GM23248 (cell line): ENCODE measurements around a stretch of chr13.

- RAMPAGE, long total RNA, result no peak
Observed at GRCh38 chr13:73059465-73059976, 716 bp downstream of the KLF5 start.

DNA sequence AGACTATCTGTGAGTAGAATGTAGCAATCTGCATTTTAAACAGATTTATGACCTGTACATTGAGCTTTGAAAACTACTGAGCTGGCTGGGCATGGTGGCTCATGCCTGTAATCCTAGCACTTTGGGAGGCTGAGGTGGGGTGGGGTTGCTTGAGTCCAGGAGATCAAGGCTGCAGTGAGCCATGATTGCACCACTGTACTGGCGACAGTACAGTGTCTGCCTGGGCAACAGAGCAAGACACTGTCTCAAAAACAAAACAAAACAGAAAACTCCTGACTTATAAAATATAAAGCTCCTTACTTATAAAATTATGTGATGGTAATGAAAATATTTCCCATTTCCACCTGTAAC, 235.3 kb downstream of the KLF5 start:
- RAMPAGE, long total RNA, result no peak

DNA sequence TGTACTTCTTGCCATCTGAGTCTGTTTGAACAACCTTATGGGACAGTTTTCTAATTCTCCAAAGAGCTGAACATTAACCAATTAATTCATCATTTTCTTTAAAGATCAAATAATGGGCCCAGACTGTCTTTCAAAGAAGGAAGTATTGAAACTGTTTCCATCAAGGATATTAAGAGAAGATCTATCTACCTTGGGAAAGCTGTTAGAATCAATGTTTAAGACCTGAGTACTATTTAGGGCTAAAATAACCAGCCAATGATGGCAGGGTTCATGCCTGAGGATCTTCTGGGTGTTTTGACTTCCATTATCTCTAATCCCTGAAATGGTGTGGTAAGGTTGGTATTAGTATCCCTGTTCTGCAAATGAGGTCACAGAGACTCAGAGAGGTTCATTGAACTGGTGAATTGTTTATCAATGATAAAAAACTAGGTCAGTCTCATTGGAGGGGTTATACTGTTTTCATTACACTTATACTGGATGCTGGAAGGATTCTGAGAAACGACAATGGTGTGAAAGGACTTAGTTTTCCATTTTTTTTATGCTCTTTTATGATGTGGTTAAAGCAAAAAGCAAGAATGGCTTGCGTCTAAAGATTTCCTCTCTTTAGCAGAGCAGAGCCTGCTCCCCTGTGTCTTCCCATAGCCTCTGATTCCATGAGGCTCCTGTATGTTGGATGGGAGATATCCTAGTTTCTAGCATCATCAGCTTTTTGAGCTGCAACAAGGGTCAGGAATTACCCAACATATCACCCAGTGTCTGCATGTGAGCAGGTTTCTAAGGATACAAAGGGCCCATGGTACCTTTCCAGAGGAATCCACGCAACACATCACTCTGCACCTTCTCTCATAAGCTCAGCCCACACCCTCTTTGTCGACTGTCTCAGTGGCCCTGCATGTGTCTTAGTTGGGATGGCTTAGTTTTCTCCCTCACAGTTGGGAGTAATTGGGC, 264.9 kb downstream of the KLF5 start:
- RAMPAGE, long total RNA, result no peak

DNA sequence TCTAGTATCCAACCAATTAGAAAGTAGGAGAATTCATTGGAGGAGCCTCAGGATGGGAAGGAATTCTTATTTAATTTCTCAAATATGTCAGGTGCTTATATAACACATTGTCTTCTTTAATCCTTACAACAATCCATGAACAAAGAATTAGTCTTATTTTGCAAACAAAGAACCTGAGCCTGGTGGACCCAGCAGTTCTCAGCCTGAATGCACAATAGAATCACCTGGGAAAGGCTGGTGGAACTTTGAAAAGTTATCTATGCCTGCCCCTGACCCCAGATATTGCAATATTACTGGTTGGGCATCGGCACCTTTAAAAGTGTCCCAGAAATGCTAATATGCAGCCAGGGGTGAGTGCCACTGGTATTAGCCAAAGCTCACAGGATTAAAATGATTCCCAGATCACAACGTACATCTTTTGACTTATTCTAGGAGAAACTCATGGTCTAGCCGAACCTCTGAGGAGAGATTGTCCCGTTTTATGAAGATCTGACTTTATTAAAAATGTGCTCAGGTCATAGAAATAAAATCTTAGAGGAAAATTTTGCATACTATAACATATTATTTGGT, 268.8 kb downstream of the KLF5 start:
- RAMPAGE, long total RNA, result no peak

- RAMPAGE, long total RNA, result no peak
Observed at GRCh38 chr13:73859971-73860302, 801.1 kb downstream of the KLF5 start.

DNA sequence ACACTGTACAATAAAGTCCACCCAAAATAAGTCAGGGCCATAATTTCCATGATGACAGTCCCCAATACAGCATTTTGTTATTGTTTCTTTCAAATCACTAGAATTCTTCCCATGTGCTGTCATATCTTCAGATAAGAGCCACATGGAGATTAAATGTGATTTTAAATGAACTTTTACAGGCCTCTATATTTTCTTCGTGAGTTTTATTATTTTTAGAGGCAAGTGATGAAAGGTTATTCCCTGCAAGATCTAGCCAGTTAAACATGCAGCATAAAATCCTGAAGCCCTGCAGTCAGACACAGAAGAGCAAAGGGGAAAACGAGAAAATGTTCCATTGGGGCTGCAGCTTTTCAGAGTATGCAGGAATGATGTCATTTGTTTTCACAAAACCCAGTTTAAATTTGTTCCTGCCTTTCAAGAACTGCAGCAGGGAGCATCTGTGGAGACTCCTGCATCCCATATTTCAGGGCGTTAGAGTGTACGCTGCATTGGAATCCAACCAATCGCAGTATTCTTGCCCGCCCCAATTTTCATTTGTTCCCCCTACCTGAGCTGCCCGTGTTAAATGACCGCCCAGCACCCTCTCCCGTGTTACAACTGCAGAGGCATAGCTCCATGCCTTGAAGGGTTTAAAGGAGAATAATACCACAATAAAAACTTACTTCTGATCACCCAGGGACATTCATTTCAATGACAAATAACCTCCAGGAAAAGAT, 1180.5 kb downstream of the TBC1D4 start:
- RAMPAGE, long total RNA, result no peak

GRCh38 chr13:75225837-75226730, 255.9 kb downstream of the TBC1D4 start:
- RAMPAGE, long total RNA, result no peak

- RAMPAGE, long total RNA, result no peak
Observed at GRCh38 chr13:75310885-75311443, 171.0 kb downstream of the TBC1D4 start.

- RAMPAGE, long total RNA, result no peak
Observed at GRCh38 chr13:75325708-75326060, 156.3 kb downstream of the TBC1D4 start.

- RAMPAGE, long total RNA, result no peak
Observed at GRCh38 chr13:75349133-75349561, 132.8 kb downstream of the TBC1D4 start.

GRCh38 chr13:75391874-75392336, 90.1 kb downstream of the TBC1D4 start:
- RAMPAGE, long total RNA, result no peak

DNA sequence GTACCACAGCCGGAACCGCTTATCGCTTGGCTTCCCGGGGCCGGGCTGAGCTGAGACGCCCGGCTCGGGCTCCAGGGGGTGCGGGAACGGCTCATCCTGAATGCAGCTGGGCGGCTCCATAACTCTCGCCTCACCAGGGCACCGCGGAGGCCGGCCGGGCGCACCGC, 438 bp downstream of the TBC1D4 start:
- RAMPAGE, long total RNA, result no peak

GRCh38 chr13:75841493-75842001, 205.4 kb downstream of the LMO7 start:
- RAMPAGE, long total RNA, result no peak

GRCh38 chr13:76471113-76471336, 415.2 kb downstream of the KCTD12 start:
- RAMPAGE, long total RNA, result no peak

DNA sequence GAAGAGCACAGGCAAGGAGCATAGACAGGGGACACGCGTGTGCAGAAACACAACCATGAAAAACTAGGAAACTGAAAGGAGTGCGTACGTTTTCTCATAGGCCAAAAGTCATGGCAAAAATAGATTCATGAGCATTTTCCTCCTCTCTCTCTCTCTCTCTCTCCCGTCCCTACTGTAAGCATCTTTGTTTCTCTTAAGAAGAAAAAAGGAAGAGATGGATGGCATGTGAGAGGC, 60.4 kb downstream of the KCTD12 start:
- RAMPAGE, long total RNA, result no peak

GRCh38 chr13:76829627-76829906, 56.6 kb downstream of the KCTD12 start:
- RAMPAGE, long total RNA, result no peak

GRCh38 chr13:76886615-76886776, 291 bp upstream of the KCTD12 start:
- RAMPAGE, long total RNA, result no peak

DNA sequence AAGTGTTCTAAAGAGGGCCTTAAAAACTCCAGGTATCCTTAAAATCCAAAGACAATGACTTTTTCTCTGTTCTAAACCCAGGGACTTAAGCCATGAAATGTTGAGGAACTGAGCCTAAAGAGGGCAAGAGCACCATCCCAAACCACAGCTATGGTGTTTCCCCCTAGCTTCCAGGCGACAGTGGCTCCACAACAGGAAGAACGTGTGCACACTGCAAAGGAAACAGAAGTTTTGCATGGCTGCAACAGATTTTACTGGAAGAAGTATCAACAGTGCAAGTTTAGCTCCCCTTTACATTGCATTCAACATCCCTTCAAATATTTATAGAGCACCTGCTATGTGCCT, 8.2 kb upstream of the KCTD12 start:
- RAMPAGE, long total RNA, result no peak

- RAMPAGE, long total RNA, result no peak
Observed at GRCh38 chr13:76999348-76999896, 7.5 kb downstream of the CLN5 start.

DNA sequence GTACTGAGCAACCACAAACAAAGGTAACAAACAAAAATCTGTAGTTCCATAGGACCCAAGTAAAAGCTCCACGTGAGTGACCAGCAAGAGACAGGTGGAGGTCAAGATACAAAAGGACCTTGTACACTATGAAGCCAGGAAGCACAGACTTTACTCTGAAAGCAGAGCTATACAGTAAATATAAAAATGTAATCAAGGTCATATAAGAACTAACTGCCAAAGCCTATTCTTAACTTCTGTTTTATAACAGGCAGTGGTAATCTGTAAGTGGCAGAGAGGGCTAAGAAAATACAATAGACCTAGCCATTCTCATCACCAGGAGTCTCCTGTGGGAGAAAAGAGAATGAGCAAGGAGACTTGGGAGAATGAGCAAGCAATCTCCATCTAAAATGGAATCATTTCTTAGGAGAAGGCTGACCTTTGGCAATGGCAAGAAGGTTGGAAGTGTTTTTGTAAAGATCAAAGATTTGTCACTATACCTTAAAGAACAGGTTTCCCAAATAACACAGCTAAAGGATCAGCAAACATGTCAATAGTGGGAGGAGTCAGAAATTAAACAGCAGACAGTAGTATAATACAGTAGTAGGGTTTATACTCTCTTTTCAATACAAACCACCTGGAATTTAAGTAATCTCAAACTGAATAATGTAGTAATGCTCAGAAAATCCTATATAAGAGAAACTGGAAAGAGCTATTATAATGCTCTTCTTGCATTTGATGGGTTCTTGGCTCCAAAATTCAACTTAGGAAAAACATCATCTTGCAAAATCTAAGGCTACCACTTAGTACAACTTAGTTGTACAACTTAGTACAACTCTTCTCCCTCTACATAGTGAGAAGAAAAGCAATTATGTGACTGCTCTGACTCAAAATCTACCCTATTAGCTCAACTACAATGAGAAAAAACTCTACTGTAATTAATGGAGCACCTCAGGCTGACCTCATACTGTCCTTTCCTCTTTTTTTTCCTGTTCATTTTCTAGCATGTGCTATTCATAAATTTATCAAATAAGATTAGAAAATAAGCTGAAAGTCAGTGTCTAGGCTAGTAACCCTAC, 12.4 kb downstream of the FBXL3 start:
- RAMPAGE, long total RNA, result no peak